ENCODE measurements around a stretch of chr19.

- CAGE, long polyA plus RNA = no peak
- RRBS = 38% methylated on average over 3 of the region's 30 CpGs
These were observed 23.3 kb upstream of the WDR18 start for GRCh38 chr19:960636-961502.

DNA sequence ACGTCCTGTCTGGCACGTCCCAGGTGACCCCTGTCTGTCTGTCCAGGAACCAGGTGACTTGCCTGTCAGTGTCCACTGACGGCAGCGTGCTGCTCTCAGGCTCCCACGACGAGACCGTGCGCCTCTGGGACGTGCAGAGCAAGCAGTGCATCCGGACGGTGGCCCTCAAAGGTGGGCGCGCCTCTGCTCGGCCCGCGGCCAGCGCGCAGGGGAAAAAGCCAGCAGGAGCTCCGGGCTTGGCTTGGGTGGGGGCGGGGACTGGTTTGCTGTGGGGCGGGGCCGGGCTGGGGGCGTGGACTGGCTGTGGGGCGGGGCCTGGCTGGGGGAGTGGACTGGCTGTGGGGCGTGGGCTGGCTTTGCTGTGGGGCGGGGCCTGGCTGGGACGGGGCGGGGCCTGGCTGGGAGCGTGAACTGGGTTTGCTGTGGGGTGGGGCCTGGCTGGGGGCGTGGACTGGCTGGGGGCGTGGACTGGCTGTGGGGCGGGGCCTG lies 7.1 kb downstream of the WDR18 start:
- CAGE, long polyA plus RNA = no peak
- RRBS = 85% methylated on average over 10 of the region's 32 CpGs

- CAGE, long polyA plus RNA = no peak
- RRBS = no CpG with 5 or more reads among the region's 24 CpGs
These were observed 7.5 kb downstream of the ABCA7 start for GRCh38 chr19:1047447-1047714.

GRCh38 chr19:1069047-1069536 lies 2.1 kb downstream of the ARHGAP45 start:
- CAGE, long polyA plus RNA = no peak
- RRBS = no CpG with 5 or more reads among the region's 17 CpGs

DNA sequence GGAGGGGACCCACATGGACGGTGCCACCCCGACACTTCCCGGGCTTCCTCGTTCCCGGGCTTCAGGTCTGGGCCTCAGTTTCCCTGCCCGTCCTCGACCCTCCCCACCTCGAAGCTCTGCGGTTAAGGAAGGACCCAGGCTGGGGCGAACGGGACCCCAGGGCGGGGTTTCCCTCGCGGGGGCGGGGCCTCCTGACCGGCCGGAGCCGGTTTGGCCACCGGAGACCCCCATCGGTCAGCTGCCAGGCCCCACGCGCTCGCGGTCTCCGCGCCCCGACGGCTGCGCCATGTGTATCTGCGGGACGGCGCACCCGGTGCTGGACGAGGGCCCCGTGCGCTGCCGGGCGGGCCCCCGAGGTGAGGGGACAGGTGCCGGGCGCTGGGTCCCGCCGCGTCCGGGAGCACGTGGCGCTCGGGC lies 4.0 kb downstream of the ARHGAP45 start:
- CAGE, long polyA plus RNA = no peak
- RRBS = 4% methylated on average over 12 of the region's 48 CpGs

DNA sequence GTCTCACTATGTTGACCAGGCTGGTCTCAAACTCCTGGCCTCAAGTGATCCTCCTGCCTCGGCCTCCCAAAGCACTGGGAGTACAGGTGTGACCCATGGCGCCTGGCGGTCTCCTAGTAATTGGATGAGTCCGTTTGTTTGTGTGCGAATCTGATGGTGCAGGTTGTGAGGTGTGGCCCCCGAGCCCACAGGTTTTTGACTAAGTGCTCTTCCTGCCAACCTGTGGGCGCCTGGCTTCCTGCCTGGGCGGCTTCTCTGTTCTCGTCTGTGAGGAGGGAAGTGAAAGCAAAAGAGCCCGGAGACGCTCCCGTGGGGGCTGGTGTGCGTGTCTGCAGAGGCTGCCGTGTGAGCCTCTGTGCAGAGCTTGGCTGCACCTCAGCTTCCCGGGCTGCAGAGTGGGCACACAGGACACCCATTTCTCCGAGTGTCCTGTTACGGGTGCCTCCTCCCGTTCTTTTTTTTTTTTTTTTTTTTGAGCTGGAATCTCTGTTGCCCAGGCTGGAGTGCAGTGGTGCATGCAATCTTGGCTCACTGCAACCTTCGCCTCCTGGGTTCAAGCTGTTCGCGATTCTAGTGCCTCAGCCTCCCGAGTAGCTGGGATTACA lies 10.1 kb downstream of the ARHGAP45 start:
- CAGE, long polyA plus RNA = no peak
- RRBS = 65% methylated on average over 5 of the region's 22 CpGs

DNA sequence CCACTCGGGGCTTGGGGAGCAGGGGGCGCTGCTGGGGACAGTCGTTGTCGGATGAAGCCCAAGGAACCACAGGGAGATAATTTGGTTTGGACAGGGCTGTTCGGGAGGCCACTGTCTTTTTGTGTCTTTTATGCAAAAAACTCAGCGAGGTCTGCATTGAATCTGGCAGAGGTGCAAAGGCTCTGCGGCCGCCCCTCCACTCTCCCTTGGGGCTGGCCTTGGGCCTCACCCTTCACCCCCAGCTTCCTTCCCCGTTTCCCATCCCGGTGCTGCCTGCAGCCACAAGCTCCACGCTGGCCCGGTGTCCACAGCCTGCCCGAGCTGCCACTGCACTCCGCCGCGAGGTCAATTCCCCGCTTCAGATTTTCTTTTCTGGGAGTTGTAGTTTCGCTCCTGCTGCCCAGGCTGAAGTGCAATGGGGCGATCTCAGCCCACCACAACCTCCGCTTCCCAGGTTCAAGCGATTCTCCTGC lies 11.8 kb downstream of the POLR2E start:
- CAGE, long polyA plus RNA = no peak
- RRBS = no CpG with 5 or more reads among the region's 21 CpGs

DNA sequence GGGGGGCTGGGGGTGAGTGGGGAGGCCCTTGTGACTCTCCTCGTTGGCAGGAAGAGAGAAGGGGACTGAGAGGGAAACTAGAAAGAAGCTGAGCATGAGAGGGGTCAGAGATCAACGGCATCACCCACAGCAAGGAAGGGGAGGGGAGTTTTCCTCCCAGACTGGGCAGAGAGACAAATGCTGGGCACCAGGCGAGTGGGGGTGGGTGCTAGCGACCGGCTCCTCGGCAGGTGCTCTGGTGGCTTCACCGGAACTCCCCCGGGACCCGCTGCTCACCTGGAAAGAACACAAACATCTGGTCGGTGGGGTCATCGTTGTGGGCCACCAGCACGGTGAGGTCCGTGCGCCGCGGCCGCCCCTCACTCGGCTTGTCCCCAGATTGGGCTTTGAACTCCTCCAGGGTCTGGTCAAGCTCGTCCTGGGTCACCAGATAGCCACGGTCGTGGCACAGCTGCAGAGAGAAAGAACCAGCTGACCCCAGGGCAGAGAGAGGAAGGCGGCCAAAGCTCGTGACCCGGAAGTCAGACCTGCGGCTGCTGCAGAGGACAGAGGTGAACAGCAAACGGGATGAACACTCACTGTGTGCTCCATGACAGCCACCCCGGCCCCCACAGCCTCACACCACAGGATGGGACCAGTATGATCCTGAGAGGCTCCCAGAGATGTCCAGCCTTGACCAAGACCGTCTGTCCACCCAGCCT lies 1.4 kb downstream of the POLR2E start:
- CAGE, long polyA plus RNA = no peak
- RRBS = 73% methylated on average over 3 of the region's 28 CpGs

DNA sequence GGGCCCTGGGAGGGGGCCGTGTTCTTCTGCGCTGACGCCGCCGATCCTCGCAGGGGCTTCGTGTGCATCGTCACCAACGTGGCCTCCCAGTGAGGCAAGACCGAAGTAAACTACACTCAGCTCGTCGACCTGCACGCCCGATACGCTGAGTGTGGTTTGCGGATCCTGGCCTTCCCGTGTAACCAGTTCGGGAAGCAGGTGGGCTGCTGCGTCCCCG lies 1.4 kb downstream of the GPX4 start:
- CAGE, long polyA plus RNA = no peak
- RRBS = 0% methylated on average over 1 of the region's 20 CpGs

DNA sequence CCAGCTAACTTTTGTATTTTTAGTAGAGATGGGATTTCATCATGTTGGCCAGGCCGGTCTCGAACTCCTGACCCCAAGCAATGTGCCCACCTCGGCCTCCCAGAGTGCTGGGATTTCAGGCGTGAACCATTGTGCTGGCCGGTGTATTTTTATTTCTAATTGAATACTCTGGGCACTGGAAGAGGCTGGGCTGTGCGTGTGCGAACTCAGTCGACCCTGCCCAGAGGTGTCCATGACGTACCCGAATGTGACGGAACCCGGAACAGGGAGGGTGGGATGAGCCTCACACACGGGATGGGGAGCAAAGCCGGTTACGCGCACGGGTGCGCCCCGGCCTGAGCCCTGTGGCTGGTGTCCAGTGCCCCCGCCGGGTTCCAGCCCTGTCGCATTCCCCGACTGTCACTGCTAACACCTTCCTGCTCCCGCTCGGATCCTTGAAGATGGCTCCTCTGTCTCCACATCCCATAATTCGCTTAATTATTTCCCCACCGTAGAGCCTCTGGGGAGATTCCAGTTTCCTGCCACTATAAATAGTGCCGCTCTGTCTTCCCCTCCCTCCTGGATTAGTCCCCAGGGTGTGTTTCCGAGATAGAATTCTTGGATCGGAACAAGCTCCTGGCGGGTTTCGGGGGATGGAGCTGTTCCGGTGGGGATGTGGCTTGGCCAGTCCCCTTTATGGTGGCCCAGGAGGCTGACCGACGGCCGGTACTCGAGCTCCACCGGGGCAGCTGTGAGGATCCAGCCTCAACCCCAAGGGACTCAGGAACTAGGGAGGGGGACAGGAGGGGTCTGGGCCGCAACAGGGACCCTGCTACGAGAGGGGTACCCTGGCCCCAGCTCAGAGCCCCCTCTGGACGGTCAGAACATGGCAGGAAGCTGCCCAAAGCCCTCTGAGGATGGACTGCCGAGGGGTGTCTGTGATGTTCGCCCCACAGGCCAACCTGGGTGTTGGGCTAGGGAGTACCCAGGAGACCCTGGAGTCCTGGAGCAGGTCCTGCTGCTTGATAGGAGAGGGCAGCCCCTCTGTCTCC lies 21.9 kb downstream of the SBNO2 start:
- CAGE, long polyA plus RNA = no peak
- RRBS = 93% methylated on average over 9 of the region's 43 CpGs

DNA sequence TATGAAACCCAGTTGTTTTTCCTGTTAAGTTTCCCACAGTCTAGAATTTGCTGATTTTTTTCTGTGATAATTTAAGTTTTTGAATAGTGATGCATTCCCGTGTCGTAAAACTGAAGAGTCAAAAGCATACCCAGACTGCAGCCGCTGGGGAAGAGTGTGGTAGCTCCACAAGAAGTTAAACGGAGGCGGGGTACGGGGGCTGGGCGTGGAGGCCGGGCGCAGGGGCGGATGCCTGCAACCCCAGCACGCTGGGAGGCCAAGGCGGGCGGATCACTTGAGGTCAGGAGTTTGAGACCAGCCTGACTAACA lies 13.2 kb upstream of the STK11 start:
- CAGE, long polyA plus RNA = no peak
- RRBS = no CpG with 5 or more reads among the region's 13 CpGs

DNA sequence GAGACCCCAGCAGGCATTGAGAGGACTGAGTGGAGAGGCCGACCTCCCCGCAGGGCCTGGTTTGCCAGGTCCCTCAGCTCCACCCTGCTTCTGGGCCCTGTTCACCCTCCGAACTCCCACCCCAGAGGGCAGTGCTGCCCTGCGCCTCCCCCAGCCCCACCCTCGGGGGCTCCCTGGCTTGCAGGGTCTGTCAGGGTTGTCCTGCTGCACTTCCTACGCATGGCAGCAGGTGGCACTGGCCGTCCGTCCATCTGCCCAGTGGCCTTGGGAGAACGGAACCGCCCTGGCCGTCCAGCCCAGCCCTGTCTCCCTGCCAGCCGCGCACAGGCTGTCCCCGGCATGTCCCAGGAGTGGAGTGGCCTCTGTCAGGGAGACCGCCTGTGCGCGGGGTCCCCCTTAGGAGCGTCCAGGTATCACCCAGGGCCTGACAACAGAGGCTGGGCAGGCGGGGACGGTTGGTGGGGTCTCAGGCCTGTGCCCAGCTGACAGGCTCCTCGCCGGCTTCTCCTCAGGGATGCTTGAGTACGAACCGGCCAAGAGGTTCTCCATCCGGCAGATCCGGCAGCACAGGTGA lies 15.9 kb downstream of the STK11 start:
- CAGE, long polyA plus RNA = no peak
- RRBS = no CpG with 5 or more reads among the region's 26 CpGs

DNA sequence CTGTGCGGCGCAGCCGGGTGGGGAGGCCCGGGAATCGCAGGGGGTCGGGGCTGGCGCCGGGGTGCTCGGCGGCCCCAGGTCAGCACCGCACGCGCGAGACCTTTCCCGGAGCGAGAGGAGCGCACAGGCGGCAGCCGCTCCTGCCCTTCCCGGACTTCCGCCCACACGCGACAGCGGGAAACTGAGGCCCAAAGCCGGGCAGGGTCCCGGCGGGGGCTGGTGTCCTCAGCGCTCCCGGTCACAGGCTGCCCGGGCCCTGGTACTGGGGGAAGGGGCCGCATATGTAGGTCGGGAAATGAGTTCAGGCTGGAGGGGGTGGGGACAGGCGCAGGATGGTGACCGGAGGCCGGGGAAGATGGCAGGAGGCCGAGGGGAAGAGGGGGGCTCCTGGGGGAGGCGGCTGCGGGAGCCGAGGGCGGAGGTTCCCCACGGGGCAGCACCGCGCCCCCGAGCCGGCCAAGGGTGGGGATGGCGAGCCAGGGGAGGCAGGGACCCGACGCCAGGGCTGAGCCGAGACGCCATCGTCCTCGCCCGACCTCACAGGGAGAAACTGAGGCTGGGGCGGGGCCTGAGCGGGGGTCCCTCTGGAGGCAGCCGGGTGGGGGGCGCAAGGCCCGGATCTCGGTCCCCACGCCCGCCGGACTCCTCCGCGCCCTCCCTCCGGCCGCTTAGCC lies 654 bp downstream of the CBARP start:
- CAGE, long polyA plus RNA = no peak
- RRBS = 2% methylated on average over 32 of the region's 66 CpGs

DNA sequence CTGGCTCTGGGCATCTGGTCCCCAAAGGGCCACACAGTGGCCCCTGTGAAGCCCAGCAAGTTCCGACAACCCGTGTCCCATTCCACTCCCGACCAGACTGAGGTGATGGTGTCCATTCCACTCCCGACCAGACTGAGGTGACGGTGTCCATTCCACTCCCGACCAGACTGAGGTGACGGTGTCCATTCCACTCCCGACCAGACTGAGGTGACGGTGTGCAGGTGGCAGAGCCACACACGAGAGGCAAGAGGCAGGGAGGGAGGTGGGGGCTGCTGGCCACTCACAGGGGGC lies 2.1 kb upstream of the MIDN start:
- CAGE, long polyA plus RNA = no peak
- RRBS = no CpG with 5 or more reads among the region's 10 CpGs

DNA sequence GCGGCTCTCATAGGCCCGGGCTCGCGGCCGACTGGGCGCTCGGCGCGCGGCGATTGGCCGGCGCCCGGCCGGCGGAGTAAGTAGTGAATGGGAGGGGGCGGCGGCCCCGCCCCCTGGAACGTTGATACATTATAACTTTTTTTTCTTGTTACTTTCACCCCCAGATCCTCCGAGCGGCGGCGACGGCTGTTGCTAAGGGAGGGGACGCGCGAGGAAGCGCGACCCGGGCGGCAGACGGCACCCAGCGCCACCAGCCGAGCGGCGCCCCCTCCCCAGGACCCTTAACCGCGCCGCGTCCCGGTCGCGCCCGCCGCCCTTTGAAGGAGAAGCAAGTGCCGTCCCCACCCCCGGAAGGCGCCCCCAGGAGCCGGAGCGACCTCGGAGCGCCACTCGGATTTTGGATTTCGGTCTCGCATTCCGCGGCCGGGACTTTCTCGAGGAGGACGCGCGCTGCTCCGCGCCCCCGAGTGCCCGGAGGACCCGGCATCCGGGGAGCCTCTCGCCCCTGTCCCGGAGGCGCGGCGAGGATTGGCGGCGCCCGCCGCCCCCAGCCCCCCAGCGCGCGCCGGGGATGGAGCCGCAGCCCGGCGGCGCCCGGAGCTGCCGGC lies 1.4 kb downstream of the MIDN start:
- CAGE, long polyA plus RNA = no peak
- RRBS = 2% methylated on average over 58 of the region's 88 CpGs

GRCh38 chr19:1265694-1266291 lies 3.3 kb upstream of the CIRBP start:
- CAGE, long polyA plus RNA = no peak
- RRBS = 3% methylated on average over 23 of the region's 36 CpGs

DNA sequence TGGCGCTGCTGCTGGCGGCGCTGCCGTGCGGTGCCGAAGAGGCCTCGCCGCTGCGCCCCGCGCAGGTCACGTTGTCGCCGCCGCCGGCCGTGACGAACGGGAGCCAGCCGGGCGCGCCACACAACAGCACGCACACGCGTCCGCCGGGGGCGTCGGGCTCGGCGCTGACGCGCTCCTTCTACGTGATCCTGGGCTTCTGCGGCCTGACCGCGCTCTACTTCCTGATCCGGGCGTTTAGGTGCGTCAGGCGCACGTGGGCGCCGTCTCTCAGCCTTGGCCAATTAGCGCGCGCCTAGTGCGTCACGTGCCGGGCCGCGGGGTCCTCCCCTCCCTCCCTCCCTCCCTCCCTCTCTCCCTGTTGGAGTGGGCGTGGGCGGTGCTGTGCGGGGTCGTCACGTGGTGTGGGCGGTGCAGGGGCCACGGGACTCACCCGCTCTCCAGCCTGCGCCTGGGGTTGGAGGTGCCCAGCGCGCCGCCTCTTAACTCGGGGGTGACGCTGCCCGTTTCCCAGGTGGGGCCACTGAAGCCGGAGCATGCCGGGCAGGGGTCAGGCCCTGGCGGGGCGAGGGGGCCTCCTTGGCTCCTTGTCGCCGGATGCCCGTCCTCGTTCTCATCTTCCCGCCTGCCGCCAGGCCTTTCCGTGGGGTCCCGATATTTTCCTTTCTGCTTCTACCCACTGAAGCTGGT lies 406 bp downstream of the FAM174C start:
- CAGE, long polyA plus RNA = start-site peak on the plus strand centred at position 431 of the sequence, 65 bp wide, 122 and 128 reads in 2 replicates
- RRBS = 1% methylated on average over 34 of the region's 79 CpGs

- CAGE, long polyA plus RNA = no peak
- RRBS = 71% methylated on average over 3 of the region's 24 CpGs
These were observed 1.3 kb upstream of the EFNA2 start for GRCh38 chr19:1284157-1285022.

DNA sequence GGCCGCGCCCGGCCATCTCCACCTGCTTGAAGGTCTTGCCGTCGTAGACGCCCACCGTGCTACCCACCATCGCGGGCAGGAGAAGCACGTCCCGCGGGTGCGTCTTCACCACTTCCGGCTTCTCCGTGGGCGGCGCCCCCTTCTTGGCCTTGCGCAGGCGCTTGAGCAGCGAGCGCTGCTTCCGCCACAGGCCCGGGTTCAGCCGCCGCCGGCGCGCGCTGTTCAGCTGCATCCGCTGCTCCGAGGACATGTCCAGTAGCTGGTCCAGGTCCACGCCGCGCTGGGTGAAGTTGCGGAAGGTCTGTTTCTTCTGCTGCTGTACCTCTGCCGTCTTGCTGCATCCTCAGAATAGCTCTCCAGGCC lies 21.7 kb downstream of the EFNA2 start:
- CAGE, long polyA plus RNA = no peak
- RRBS = 94% methylated on average over 4 of the region's 36 CpGs

DNA sequence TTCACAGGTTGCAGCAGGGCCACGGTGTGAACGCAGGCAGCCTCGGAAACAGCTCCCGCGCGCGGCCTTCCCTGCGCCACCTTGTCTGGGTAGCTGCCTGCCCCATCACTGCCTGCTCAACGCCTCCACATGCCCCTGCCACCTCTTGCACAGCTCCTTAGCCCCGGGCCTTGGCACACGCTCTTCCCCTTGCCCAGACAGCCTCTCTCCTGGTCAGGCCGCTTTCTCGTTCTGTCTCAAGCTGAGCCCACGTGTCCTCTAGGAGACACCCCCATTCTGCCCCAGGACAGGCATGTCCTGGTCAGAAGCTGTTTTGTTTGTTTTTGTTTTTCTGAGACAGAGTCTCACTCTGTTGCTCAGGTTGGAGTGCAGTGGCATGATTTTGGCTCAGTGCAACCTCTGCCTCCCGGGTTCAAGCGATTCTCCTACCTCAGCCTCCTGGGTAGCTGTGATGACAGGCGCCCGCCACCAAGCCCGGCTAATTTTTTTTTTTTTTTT lies 1.4 kb upstream of the GAMT start:
- CAGE, long polyA plus RNA = no peak
- RRBS = no CpG with 5 or more reads among the region's 19 CpGs

Data from AG04450 (cell line).